ENCODE results near the gene KDM8.

DNA sequence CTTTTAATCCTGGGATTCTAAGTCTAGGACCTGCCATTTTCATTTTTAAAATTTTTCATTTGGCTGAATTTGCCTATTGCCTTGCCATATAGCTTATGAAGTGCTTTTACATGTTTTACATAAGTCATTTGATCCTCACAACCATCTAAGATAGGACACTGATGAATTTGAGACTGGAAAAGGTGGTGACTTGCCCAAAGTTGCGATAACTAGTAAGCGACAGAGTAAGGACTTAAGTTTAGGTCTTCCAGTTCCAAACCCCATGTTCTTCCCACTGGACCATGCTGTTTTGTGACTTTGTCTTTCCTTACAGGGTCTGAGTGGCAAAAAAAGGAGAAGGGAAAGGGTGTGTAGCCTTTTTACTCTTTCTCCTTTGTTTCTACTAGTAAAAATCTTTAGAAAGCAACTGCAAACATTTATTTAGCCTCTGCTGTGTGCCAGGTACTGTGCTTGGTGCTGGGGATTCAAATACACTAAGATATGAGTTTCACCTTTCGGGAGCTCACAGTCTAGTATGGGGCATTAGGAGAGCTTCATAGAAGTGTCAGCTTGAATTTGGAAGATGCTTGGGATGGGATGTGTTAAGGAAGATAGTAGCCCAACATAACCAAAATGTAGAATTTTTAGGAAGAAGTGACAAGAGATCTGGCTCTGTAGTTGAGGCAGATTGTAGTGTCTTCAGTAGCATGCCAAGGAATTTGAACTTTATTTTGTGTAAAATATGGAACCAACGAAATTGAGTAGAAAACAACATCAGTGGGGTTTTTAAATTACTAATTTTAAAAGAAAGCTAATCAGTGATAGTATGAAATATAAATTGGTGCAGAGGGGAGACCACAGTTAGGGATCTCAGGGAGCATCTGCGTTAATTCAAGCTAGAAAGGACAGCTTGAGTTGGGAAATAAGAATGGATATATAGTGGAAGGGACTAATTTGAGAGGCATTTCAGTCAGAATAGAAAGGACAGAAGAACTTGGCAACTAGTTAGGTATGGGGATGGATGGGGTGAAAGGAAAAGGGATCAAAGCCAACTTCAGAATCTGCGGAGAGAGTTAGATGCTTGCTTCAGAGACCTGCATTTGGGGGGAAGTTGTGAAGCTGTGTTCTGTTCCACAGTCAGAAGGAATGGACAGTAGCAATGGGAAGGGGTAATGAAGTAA, 49.8 kb upstream of the SLC5A11 start:
- PRO-cap: no peak
- RAMPAGE, long total RNA, 3 experiments: no peak in any of the 3 experiments

DNA sequence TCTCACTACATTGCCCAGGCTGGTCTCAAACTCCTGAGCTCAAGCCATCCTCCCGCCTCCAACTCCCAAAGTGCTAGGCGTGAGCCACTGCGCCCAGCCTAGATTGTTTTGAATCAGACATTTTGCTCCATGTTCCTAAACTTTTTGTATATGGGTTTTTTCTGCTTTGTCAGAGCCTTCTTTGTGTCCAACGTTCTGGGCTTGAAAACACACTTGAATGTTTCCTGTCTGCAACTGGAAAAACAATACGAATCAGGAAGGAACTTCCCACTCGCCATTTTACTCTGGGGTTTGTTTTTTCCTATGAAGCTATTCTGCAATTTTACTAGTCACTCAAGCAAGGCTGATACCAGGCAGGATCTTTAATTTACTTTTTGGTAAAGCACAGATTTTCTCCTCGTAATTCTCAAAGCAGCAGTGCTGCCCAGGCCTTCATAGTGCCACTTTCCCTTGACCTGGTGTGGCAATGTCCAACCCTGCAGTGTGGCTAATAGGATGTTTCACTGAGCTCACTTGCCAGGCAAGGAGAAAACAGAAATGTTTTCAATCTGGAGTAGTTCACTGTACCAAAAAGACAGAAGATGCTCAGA, 31.6 kb downstream of the ARHGAP17 start:
- PRO-cap: no peak
- RAMPAGE, long total RNA, 3 experiments: no peak in any of the 3 experiments

DNA sequence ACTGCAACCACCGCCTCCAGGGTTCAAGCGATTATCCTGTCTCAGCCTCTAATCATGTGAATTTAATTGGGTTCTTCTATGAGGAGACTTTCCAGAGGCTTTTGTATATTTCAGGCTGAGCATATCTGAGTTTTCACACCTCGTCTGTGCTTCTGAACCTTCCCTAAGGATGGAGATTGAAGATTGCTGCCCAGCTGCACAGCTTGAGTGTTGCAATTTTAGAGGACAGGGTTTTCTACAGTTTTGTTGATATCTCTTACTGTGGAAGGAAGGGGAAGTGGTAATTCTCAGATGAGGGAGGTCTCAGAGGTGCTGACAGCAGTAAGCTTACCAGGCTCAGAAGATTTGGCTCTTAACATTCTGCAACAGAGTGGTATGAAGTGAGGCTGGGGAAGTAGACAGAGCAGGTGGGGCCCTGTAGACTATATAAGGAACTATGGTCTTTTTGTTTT, 45.7 kb upstream of the ARHGAP17 start:
- PRO-cap: no peak
- RAMPAGE, long total RNA, 3 experiments: no peak in any of the 3 experiments

- PRO-cap: bidirectional peak, plus-strand start at chr16:25107199, minus-strand start at chr16:25107084
- RAMPAGE, long total RNA, 3 experiments: start-site peak on the minus strand in 3 of 3 experiments, at chr16:25107079-25107122 at its widest, 59 to 149 reads per replicate
These were observed 4.4 kb upstream of the LCMT1 start for GRCh38 chr16:25107021-25107659.

DNA sequence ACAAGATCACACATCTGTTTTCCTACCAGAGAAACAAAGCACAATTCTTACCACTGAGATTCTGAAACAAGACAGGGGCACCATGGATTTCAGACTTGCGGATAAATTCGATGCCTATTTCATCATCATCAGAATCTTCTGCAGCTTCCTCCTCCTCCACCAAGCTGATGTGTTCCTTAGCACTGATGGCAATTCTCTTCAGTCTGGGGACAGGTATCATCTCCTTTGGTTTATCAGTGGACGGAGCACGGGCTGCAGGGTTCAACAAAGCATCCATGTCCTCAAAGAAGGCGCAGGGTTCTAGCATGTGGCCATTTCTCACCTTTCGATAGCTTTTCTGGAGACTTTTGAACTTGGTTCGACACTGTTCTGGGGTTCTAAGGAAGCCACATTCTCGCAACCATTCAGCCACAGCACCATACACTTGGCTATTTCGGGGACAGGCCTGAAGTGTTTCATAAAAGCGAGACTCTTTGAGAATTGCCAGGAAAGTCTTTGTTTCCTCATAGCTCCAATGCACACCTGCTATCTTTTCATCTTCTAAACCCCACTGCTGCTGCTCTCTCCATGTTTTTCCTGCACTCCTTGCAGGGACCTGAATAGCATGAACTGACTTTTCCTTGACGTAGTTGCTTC, 10.9 kb downstream of the ZKSCAN2 start:
- PRO-cap: no peak
- RAMPAGE, long total RNA, 3 experiments: no peak in any of the 3 experiments

- PRO-cap: bidirectional peak, plus-strand start at chr16:25257609, minus-strand start at chr16:25257441
- RAMPAGE, long total RNA, 3 experiments: no peak in any of the 3 experiments
These were observed 313 bp downstream of the ZKSCAN2 start for GRCh38 chr16:25257308-25257755.

GRCh38 chr16:25260934-25261864, 3.6 kb upstream of the ZKSCAN2 start:
- PRO-cap: no peak
- RAMPAGE, long total RNA, 3 experiments: no peak in any of the 3 experiments

- PRO-cap: no peak
- RAMPAGE, long total RNA, 3 experiments: no peak in any of the 3 experiments
These were observed 1.0 kb downstream of the HS3ST4 start for GRCh38 chr16:25692745-25693197.

DNA sequence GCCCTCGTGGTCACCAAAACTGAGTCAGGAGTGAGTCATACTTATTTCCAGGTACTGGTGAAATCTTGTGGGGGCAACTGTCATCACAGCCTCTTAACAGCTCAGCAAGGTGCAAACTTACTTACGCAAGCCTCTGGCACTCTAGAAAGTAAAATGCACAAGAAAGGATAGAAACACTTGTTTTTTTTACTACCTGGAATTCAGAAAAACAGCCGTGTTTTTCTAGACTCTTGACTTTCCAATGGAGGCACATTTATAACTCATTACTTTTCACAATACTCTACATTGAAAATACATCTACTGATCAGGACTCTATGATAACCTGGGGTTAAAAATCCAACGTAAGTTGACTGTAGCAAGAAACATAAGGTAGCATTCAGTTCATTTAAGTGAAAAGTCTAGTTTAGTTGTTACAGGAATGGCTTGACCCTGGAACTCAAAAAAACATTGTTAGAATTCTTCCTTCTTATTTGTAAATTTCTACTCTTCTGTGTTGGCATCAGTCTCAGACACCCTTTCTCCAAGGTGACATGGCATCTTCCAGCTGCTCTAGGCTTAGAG, 468.3 kb upstream of the C16orf82 start:
- PRO-cap: no peak
- RAMPAGE, long total RNA, 3 experiments: no peak in any of the 3 experiments

- PRO-cap: no peak
- RAMPAGE, long total RNA, 3 experiments: no peak in any of the 3 experiments
These were observed 75.2 kb upstream of the C16orf82 start for GRCh38 chr16:26991438-26991984.

- PRO-cap: no peak
- RAMPAGE, long total RNA, 3 experiments: no peak in any of the 3 experiments
These were observed 23.9 kb upstream of the KDM8 start for GRCh38 chr16:27179247-27180012.

- PRO-cap: unidirectional peak, plus-strand start at chr16:27203532; bidirectional peak, plus-strand start at chr16:27204005, minus-strand start at chr16:27203728
- RAMPAGE, long total RNA, 3 experiments: start-site peak on the plus strand in 1 of 3 experiments, at chr16:27203504-27203541 at its widest, 7 reads per replicate
These were observed at the start of gene KDM8 for GRCh38 chr16:27203076-27204202. Gene KDM8, plus strand, starts transcription at chr16:27203526.

DNA sequence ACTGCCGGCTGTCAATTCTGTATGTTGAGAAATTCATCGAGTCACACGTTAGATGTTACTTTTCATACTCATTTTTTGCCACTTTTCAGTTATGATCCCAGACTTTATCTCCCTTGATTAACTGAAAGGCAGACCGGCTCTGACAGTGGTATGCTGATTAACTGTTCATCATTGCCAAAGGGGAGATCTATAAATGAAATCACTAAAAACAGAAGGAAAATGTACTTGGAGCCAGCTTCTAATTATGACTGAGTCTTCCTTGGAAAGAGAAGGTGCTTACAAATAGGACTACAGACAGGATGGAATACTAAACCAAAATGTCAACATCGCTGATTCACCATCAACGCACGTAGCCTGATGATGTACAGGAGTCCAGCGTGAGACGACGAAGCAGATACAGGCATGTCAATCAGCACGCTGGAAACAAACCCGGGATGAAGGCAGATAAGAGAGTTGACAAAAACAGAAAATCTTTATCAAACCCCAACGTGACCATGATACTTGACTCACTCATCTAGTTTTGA, 22.8 kb downstream of the NSMCE1 start:
- PRO-cap: no peak
- RAMPAGE, long total RNA, 3 experiments: no peak in any of the 3 experiments

- PRO-cap: no peak
- RAMPAGE, long total RNA, 3 experiments: no peak in any of the 3 experiments
These were observed 4.4 kb downstream of the NSMCE1 start for GRCh38 chr16:27264104-27264590.

GRCh38 chr16:27326565-27327619, 13.1 kb downstream of the IL4R start:
- PRO-cap: bidirectional peak, plus-strand start at chr16:27327096, minus-strand start at chr16:27327020
- RAMPAGE, long total RNA, 3 experiments: no peak in any of the 3 experiments

DNA sequence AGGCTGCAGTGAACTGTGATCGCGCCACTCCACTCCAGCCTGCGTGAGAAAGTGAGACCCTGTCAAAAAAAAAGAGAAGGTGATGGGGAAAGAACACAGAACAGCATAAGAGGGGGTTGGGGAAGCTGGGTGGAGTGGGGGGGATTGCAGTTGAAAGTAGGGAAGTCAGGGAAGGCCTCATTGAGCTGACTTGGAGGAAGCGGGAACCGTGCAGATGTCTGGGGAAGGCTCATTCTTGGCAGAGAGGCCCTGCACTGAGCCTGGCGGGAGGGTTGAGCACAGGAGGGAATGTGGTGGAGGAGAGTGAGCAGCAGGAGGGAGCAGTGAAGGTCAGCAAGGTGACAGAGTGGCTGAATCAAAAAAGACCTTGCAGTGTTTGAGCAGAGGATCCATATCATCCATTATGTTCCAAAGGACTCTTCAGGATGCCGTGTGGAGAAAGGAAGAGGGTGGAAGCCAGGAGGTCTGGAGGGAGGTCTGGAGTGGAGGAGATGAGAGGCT, 26.9 kb downstream of the IL4R start:
- PRO-cap: no peak
- RAMPAGE, long total RNA, 3 experiments: no peak in any of the 3 experiments

DNA sequence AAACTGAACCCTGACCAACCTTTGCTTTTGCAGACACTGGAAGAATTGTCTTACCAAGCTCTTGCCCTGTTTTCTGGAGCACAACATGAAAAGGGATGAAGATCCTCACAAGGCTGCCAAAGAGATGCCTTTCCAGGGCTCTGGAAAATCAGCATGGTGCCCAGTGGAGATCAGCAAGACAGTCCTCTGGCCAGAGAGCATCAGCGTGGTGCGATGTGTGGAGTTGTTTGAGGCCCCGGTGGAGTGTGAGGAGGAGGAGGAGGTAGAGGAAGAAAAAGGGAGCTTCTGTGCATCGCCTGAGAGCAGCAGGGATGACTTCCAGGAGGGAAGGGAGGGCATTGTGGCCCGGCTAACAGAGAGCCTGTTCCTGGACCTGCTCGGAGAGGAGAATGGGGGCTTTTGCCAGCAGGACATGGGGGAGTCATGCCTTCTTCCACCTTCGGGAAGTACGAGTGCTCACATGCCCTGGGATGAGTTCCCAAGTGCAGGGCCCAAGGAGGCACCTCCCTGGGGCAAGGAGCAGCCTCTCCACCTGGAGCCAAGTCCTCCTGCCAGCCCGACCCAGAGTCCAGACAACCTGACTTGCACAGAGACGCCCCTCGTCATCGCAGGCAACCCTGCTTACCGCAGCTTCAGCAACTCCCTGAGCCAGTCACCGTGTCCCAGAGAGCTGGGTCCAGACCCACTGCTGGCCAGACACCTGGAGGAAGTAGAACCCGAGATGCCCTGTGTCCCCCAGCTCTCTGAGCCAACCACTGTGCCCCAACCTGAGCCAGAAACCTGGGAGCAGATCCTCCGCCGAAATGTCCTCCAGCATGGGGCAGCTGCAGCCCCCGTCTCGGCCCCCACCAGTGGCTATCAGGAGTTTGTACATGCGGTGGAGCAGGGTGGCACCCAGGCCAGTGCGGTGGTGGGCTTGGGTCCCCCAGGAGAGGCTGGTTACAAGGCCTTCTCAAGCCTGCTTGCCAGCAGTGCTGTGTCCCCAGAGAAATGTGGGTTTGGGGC, 39.5 kb upstream of the IL21R start:
- PRO-cap: no peak
- RAMPAGE, long total RNA, 3 experiments: no peak in any of the 3 experiments

DNA sequence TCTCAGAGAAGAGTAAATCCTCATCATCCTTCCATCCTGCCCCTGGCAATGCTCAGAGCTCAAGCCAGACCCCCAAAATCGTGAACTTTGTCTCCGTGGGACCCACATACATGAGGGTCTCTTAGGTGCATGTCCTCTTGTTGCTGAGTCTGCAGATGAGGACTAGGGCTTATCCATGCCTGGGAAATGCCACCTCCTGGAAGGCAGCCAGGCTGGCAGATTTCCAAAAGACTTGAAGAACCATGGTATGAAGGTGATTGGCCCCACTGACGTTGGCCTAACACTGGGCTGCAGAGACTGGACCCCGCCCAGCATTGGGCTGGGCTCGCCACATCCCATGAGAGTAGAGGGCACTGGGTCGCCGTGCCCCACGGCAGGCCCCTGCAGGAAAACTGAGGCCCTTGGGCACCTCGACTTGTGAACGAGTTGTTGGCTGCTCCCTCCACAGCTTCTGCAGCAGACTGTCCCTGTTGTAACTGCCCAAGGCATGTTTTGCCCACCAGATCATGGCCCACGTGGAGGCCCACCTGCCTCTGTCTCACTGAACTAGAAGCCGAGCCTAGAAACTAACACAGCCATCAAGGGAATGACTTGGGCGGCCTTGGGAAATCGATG, 38.2 kb upstream of the IL21R start:
- PRO-cap: no peak
- RAMPAGE, long total RNA, 3 experiments: no peak in any of the 3 experiments

- PRO-cap: no peak
- RAMPAGE, long total RNA, 3 experiments: no peak in any of the 3 experiments
These were observed 35.1 kb upstream of the IL21R start for GRCh38 chr16:27366751-27367412.

DNA sequence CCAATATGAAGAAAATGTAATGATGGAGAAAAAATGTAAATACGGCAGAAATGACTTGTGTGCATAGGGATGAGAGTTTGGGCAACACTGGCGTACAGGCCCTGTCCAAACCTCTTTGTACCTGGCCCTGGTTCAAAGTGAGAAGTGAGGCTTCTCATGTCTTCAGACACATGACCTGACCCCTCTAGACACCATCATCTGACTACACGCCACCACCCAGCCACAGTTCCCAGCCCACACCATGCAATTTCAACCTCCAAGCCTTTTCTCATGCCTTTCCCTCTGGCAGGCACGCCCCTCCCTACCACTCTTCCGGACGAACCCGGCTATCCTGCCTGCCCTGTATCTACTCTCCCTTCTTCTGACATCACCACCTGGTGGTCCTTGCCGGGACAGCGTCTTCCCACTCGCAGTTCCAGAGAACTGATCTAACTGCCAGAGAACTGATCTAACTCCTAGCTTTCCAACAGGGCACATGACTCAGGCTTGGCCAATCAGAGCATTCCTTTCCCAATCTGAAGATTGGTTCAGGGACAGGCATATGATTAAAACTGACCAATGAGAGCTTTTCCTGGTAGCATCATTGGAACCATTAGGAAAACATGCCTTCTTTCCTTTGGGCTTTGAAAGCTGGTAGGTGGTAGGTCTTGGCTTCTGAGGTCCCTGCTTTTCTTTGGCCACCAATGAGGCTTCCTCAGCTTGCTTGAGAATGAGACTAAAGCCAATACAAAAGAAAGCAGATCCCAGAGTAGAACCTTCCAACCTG, 27.0 kb upstream of the IL21R start:
- PRO-cap: unidirectional peak, minus-strand start at position 425 of the sequence
- RAMPAGE, long total RNA, 3 experiments: no peak in any of the 3 experiments